BE2C (cell line): ENCODE measurements around a stretch of chr4.

- RRBS, result no CpG with 5 or more reads among the region's 9 CpGs
These were observed 30.8 kb downstream of the CWH43 start for GRCh38 chr4:49016801-49017312.

DNA sequence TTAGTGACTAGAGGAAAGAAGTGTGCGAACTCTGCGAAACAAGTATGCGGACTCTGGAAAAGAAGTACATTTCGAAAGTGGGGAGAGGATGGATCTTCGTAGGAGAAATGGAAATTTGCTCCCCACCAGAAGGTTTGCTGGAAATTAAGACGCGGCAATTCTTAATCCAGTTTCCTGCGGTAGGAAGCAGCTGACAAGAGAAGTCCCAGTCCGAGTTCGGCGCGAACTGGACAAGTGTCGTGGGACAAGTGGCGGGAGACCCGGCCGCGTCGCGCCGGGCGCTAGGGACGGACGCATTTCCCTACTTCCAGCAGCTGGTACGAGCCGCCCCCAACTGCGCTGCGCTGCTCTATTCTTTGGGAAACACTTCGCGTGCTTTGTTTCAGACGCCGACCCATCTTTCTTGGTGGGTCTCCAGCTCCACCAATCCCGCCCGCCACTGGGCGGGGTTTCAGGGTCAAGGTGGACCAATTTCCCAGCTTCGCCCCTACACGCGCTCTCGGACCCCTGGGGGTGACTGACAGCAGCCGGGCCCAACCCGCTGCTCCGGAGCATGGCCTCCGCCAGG is 478 bp upstream of the DCUN1D4 start:
- RRBS, result 2% methylated on average over 2 of the region's 42 CpGs

GRCh38 chr4:51884667-51885547 is 42.0 kb downstream of the DCUN1D4 start:
- RRBS, result no CpG with 5 or more reads among the region's 7 CpGs

GRCh38 chr4:52466188-52466508 is 193.0 kb downstream of the USP46 start:
- RRBS, result no CpG with 5 or more reads among the region's 3 CpGs

DNA sequence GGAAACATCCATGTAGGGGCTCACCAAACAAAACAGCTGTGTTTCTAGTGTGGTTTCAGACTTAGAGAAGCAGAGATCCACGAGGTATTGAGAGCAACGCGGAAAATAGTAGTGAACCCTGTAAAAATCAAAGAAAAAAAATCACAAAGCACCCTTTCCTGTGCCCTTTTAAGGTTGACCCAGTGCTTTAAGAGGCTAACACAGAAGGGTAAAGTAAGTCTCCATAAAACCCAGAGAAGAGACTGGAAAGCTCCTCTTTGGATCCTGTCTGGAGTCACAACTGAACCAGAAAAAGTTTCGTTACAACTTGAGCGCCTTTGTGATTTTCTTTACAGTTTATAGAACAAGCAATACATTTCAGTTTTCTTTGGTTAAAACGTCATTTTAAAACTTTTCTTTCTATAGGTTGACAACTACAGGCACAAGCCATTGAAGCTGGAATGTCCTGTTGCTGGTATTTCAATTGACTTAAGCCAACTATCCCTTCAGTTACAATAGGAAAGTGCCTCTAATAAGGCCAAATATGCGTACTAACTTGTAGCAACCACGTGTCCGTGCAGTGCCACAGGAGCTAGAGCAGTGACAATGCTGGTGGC is 38.0 kb downstream of the ERVMER34-1 start:
- RRBS, result no CpG with 5 or more reads among the region's 9 CpGs

- RRBS, result no CpG with 5 or more reads among the region's 12 CpGs
These were observed 37.3 kb downstream of the ERVMER34-1 start for GRCh38 chr4:52713744-52714432.

DNA sequence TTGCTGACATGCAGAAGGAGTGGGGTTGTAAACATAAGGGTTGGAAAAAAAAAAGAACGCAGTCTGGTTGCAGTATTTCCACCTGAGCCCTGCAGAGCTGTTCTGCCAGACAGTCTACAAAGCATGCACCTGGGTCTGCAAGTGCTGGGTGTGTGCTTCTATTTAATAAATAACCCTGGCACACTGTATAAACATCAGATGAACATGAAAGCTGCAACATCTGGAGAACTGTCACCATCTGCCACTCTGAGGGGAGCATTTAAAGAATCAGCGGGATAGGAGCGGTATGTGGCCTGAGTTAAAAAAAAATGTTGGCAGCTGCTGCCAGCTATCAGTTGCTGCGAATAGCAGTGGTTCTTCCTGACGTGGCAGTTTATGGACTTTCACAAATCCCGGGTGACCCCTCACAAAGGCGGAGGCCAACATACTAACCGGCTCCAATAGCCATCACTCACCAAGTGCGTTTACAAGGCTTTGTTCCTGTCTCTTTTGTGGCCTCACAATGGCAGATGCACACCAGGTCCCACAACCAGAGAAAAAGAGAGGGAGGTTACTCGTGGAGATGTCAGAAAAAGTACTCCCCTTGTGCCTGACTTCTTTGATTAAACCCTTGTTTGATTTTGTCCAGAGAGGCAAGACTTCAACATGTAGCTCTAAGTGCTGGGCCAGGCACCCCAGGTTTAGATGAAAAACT is 95.2 kb downstream of the RASL11B start:
- RRBS, result no CpG with 5 or more reads among the region's 10 CpGs

DNA sequence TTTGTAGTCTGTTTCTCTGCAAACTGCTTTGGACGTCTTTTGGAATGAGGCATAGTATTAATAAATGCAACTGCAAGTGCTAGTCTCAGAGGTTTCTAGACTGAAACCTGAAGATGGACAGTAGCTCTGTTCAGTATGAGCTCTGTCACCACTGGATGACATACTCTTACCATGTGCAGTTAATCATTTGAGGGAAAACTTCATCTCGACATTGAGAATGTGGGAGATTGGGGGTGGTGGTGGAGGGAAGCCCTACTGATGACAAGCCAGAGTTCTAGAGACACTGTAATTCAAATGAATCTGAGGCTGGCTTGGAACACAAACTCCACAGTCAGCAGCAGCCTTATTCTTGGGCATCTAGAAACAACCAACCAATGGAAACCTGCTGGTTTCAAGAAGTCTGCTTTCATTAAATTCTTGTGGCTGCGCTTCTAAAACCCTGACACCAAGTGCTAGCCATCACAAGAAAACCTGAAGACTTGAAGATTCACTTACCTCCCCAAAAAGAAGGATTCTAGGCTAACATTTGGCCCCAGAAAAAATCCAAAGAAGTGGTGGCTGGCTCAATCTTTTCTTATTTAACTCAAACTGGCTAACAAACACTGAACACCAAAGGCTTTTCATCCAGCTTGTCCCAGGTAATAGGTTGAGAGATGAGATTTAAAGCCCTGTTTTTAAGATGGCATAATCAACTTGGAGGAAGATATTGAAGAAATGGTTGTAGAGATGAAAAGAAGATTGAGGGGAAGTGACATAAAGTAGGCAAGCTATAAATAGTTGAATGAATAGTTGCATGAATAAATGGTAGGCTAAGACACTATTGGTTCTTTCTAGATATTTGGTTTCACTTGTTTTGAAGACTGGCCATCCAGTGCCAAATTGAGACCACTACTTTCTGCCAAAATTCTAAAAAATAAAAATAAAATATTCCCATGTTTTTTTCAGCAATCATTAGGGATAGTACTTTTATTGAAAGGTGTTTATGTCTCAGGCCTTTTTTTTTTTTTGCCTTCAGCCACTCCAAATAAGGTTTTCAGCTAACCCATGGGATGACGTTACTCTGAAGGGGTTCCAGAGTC is 161.9 kb downstream of the RASL11B start:
- RRBS, result no CpG with 5 or more reads among the region's 4 CpGs

- RRBS, result no CpG with 5 or more reads among the region's 25 CpGs
These were observed 83.6 kb downstream of the LNX1 start for GRCh38 chr4:53507393-53508436.

DNA sequence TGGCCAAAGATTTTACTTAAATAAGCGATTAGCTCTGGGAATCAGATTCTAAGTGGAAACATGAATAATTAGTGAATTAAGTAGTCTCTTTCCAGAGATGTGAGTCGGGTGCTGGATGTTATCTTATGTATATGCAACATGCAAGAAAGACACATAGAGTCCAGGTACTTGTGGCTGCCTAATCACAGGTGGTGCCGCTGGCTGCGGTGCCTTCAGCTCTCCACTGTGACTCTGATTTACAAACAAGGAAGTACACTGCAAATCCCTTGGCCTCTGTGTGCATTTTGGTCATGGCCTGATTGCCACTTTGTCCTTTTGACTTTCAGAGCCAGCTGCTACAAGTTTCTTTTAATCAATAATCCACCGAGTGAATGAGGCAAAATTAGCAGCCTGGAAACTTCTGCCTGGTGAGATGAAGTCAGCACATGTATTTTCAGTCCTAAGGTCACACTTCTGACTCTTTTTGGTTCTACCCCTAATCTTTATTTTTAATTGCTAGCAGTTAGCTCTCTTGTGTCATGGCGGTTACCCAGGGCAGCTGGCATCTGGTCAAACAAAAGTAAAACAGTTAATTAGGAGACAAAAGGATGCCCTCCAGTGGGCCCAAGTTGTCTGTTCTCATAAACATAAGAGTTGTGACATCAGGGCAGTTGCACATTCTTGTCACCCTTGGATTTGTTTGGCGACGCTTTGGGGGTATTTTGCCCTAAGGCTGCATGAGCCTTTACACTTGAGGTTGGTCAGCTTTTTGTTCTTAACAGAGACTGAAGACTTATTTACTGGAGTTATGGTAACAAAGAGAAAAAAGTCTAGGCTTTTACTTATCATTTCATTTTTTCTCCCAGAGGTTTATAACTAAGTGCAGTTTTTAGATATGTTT is 62.3 kb upstream of the LNX1 start:
- RRBS, result no CpG with 5 or more reads among the region's 8 CpGs

GRCh38 chr4:53785904-53786321 is 194.6 kb upstream of the LNX1 start:
- RRBS, result no CpG with 5 or more reads among the region's 6 CpGs

DNA sequence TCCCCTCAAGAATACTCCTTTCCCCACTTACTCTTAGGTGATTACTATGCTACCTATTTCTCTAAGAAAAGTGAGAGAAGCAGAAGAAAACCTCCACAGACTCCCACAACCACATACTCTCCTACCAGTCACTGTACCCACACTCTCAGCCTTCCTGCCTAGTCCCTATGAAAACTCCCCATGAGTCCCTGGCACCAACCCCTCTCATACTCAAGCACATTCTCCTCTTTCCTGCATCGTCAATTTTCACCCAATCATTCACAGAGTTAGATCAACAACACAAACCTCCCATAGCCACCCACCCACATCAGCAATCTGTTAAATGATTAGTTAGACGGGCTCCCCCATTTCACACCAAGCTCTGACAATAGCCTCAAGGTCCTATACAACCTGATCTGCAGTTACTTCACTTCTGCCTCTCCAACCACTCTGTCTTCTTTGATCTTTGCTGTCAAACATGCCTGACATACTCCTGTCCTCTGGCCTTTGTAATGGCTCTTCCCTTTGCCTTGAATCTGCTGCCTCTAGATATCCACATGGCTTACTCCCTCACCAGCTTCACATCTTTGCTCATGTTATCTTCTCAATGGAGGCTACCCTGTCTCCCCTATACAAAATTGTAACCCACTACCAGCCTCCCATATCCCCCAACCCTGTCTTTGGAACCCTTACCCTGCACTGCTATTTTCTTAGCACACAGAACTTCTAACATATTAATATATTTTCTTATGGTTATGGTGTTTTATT is 80.0 kb downstream of the CHIC2 start:
- RRBS, result no CpG with 5 or more reads among the region's 2 CpGs

- RRBS, result no CpG with 5 or more reads among the region's 19 CpGs
These were observed 42.7 kb downstream of the CHIC2 start for GRCh38 chr4:54021415-54022406.

- RRBS, result no CpG with 5 or more reads among the region's 25 CpGs
These were observed 7.7 kb upstream of the GSX2 start for GRCh38 chr4:54092177-54092717.

DNA sequence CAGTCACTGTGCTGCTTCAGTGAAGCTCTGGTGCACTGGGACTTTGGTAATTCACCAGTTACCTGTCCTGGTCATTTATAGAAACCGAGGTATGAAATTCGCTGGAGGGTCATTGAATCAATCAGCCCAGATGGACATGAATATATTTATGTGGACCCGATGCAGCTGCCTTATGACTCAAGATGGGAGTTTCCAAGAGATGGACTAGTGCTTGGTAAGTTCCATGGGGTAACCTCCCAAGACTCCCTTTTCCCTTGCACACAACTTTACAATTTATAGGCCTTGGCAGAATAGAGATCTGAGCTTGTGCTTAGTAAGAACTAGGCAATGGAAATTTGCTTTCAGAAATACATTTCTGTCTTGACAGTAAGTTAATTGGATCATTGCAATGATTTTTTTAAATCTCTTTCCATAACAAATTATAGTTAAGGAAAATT is 45.7 kb downstream of the PDGFRA start:
- RRBS, result no CpG with 5 or more reads among the region's 3 CpGs

DNA sequence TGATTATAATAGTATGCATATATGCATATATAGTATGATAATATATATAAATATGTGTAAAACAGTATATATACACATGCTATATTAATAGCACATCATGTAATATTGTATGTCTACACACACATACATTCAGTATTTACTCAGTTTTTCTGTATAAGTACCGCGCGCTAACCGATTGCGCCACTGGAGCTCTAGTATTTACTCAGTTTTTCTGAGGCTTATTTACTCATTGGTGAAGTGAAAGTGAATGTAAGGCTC is 125.6 kb downstream of the KIT start:
- RRBS, result no CpG with 5 or more reads among the region's 5 CpGs

DNA sequence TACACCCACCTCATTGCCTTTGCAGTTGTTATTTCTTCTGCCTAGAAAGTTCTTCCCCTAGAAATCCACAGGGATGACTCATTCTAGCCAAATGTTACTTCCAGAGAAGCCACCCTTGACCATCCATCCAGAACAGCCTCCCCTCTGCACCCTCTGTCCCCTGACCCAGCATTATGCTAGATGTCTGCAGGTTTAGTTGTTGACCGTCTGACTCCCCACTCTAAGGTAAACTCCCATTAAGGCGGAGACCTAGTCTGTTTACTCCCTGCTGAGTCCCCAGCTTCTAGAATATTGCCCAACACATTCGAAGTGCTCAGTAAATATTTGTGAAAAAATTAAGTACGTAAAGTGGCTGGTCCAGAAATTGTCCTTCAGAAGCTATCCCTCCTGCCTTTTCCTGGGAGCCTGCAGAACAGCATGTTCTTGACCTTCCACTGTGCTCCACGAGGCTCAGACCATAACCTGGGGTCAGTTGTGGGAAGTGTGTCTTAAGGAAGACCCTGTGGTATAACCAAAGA is 11.0 kb downstream of the SRD5A3 start:
- RRBS, result no CpG with 5 or more reads among the region's 5 CpGs

- RRBS, result under 1% methylated on average over 14 of the region's 37 CpGs
These were observed 522 bp downstream of the TMEM165 start for GRCh38 chr4:55396277-55396681.

DNA sequence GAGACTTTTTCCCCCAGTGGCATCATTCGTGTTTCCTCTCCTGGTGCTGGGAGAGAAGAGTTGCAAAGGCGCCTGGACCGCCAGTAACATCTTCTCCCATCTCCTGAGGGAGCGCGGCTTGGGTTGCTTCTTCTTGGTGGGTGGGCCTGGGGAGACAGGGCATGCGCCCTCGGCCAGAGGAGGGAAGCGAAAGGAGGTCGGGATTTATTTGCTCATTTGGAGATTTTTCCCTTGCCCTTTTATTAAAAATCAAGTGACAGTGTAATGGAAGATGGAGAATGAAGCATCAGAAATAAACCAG is 603 bp upstream of the CLOCK start:
- RRBS, result no CpG with 5 or more reads among the region's 9 CpGs

DNA sequence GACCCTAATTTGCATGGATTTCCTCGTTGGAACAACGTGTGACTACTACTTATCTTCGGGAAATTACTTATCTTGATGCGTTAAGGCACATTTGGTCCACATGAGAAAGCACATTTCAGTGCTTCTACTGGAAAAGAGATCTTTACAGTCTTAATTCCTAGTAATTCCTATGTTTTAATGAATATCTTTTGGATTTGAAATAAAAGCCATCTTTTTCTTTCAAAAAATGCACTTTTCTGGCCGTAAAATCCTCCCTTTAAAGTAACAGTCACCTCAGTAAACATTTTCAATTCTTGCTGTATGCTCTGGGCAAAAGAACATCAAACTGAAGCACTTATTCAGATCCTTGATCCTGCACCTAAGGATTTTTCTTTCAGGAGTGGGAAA is 947 bp upstream of the CLOCK start:
- RRBS, result no CpG with 5 or more reads among the region's 5 CpGs